Left colon (tissue), 1 donor: ENCODE measurements around a stretch of chr2.

DNA sequence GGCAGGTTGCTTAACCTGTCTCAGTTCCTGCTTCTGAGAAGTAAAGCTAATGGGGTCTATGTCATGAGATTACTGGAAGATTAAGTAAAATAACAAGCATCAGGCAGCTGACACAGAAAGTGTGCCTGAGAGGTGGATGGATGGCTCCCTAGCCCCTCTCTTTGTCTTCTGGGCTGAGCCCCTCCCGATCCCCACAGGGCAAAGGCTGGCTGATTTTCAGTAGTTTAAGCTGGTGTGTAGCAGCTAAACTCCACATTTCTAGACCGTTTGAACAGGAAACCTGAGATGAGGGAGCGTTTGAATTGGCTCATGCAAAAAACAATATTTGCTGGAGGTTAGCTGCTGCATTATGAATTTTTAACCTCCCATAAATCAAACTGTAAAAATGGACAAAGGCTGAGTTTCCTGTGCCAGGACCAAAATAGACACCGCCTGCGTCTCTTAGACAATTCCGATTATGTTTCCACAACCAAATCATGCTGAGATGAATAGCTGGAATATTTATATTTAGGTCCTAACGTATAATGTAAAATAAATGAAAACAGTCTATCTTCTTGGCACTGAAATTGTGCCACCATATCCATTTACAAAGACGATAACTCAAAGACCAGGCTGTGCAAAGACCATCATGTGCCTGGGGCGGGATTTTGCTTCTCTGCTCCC, 194.0 kb upstream of the ARL4C start:
- PRO-cap, result no peak

GRCh38 chr2:234770468-234771103, 181.2 kb upstream of the SH3BP4 start:
- PRO-cap, result no peak

GRCh38 chr2:234881637-234882250, 70.1 kb upstream of the SH3BP4 start:
- PRO-cap, result no peak

DNA sequence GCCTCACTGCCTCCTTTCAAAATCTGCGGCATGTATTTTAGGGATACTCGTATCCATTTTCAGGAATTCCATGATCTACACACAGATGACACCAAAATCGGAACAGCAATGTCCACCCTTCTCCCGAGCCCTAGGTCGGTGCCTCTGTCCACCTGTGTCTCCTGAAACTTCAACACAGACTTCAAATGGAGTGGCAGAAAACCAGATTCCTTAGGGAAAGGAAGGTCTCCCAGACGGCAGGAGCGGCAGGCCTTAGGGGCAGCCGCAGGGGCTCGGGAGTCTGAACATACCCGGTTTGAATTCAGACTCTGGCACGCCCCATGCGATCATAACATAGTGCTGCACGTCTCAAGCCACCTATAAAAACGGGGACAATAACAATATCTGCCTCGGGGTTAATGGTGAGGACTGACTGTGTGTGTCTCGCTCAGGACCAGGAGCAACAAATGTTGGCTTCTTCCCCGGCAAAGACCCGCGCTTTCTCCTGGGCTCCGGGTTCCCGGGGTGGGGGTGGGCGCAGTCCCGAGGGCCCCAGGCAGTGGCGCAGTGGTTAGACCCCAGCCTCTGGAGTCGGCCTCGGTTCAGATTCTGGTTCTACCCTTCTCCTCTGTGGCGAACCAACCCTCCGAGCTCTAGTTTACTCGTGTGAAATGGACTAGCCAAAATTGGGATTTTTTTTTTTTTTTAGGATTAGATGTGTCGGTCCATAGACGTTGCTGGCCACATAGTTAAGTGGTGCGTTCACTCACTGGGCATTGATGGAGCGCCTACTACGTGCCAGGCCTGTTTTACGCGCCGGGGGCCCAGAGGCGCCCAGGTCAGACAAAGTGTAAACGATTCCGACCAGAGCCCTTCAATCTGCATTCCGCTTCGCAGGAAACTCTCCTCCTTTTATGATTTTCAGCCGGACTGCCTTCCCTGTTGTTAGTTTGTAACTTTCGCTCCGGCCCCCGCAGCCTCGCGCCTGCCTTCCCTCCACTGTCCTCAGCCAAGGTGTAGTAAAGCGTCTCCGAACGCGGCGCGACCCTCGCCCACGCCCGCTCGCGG, 959 bp upstream of the SH3BP4 start:
- PRO-cap, result no peak

- PRO-cap, result no peak
These were observed 17.8 kb downstream of the SH3BP4 start for GRCh38 chr2:234969549-234970128.

DNA sequence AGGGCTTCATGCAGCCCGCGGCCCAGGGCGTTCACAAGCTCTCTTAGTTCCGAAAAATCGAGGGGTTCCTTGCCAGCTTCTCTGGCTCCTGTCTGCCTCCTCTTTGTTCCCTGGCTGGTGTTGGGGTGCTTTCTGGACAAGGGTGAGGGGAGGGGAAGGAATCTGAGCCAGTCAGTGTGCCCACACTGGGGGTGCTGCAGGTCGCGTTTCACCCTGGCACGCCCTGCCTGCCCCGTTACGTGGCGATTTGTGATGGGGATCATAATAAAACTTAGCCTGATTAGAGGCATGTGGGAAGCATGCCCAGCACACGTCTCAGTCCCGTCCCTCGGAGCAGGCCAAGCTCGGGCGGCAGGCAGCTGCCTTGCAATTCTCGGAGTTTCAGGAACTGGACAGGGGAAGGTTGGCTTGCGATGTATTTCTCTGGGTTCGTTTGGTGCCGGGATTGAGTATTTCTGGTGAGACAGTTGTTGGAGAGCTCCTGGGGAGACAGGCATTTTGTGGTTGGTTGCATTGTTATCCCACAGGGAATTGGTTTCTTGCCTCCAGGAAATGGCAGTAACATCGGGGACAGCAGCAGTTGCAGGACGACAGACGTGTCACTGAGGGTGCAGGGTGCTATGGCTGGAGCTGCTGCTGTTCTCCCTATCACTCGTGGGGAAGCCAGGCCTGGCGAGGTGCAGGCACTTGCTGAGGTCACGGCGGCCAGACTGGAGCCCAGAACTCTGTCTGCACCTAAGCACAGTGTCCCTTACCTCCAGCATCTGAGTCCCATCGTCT, 23.0 kb downstream of the SH3BP4 start:
- PRO-cap, result no peak

- PRO-cap, result unidirectional peak, plus-strand start at chr2:234977757
These were observed 25.8 kb downstream of the SH3BP4 start for GRCh38 chr2:234977681-234977947.

- PRO-cap, result no peak
These were observed 48.0 kb downstream of the SH3BP4 start for GRCh38 chr2:234999639-235000439.

- PRO-cap, result no peak
These were observed 75.8 kb downstream of the SH3BP4 start for GRCh38 chr2:235027323-235028264.

- PRO-cap, result no peak
These were observed 150.5 kb upstream of the AGAP1 start for GRCh38 chr2:235343381-235343723.

GRCh38 chr2:235641101-235641814, 147.4 kb downstream of the AGAP1 start:
- PRO-cap, result no peak

DNA sequence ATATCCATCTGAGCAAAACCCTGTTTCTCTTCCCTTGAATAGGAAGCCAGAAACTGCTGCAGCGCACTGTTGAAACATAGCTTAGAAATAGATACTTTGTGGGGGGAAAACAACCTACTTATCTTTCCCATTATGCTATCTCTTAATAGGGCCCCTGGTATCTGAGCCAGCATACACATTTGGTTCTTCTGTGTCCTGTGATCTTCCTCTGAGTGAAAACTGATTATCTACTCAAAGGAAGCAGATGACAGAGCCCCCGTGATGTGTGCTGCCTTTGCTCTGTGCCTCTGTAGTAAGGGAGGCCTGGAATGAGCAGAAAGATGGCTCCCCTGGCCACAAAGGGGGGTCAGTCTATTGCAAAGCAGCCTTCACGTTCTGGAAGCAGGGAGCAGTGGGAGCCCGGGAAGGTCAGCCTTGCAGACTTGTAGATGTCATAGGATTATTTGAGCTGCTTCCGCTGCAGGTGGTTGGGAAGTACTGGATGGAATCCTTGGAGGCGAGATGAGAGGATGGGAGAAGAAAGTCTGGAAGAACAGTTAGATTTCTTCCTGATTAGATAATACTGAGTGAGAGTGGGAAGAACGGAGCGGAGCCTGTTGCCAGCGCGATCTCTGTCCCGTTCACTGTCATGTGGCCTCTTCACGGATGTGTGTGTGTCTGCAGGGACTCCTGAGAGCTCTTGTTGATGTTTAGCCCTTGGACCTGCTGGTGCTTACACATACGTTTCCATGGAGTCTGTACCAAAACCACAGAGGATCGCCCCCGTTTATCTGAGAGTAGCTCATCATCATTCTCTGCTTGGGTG, 150.1 kb downstream of the AGAP1 start:
- PRO-cap, result no peak

DNA sequence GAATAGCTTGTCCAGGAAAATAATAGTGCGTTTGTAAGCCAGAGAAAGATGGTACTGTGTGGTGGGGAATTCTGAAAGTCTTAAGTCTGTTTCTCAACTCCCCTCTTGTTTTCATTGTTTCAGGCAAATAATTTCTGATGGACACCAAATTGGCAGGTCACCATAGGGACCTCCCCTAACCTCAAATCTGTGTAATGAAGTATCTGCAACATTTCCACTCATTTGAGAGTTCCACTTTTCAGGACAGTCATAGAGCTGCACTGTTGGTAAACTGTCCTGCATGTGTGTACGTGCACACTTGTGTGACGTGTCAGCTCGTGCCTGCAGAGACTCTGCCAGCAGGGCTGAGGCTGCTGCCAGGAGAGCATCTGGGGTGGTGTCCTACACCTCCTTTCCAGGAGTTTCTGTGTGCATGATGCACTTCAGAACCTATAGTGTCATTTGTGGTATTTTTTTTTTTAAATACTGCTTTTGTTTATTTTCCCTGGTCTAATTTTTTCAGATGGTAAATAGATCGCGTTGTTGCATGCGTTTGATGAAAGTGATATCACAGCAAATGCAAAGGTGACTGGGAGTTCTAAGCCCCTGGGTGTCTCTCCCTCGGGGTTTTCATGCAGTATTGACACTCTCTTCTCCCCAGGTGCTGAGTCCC, 195.8 kb downstream of the AGAP1 start:
- PRO-cap, result unidirectional peak, plus-strand start at position 359 of the sequence

GRCh38 chr2:236030495-236030884, 137.7 kb downstream of the GBX2 start:
- PRO-cap, result no peak

DNA sequence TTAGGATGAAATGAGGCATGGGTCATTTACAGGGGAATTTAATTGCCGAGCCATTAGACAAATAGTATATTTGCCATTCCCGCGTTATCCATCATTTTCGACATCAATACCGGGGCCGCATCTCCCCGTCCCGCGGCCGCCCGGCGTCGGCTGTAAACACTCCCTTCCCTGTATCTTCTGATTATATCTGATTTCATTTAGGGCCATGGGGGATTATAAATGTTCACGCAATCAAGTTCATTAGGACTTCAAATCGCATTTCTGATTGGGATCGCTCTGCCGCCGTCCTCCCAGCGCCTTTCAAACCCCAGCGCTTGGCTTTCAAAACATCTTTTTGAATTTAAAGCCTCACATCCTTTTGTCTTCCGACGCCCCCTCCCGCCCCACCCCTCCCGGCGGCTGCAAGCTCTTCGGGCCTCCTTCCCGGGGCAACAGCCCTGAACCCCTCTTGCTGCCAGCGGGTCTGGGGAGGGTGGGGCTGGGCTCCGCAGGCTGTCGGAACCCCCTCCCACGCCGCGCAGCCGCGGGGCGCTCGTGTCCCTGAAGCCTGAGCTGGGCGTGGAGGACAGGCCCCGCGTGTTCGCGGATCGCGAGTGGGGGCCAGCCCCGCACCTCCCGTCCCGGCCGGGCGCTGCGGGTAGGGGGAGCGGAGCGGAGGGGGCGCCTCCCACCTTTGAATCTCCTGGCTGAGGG, 11.1 kb upstream of the GBX2 start:
- PRO-cap, result no peak

DNA sequence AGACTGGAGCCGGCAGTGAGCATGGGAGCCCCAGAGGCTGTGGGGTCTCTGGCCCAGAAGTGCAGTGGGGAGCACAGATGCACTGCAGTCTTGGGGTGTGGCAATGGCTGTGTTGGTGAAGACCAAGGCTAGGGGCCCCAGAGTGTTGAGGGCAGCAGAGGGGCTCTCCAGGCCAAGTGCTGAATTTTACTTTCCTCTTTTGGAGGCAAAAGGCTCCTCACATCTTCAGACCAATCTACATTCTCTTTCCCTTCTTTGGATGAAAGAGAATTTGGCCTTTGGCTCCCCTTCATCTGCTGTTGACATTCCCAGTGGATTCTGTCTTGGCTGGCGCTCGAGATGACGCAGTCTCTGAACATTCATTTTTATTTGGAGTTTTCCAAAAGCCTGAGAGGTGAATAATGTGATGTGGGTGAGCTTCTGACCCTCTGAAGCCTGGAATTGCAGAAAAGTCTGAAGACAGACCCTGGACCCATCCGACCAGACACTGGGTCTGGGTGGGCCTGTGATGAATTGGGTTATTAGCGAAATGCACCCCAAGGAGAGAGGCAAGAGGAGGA, 70.2 kb upstream of the ASB18 start:
- PRO-cap, result no peak

DNA sequence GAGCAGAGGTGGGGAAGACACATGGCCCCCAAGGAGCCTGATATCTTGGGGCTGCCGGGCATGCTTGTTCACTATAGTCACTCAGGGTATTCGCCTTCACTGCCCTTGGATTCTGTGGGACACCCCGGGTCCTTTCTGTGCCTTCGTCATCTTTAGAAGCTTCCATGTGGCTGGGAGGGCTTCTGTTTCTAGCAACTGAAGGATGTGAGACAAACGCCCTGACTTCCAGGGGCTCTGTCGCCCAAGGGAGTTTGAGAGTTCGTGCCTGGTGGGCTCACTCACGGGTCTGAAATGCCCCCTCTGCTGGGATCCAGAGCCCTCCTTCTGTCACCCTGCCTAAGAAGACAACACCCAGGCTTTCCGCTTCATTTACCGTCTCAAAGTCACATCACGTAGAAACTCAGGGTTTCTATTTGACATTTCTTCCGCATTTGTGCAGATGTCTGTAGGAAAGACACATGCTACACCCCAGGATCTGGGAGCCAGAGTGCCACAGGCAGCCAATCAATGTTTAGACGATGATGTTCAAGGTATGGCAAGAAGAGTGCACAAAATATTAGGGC, 24.5 kb upstream of the ACKR3 start:
- PRO-cap, result no peak

DNA sequence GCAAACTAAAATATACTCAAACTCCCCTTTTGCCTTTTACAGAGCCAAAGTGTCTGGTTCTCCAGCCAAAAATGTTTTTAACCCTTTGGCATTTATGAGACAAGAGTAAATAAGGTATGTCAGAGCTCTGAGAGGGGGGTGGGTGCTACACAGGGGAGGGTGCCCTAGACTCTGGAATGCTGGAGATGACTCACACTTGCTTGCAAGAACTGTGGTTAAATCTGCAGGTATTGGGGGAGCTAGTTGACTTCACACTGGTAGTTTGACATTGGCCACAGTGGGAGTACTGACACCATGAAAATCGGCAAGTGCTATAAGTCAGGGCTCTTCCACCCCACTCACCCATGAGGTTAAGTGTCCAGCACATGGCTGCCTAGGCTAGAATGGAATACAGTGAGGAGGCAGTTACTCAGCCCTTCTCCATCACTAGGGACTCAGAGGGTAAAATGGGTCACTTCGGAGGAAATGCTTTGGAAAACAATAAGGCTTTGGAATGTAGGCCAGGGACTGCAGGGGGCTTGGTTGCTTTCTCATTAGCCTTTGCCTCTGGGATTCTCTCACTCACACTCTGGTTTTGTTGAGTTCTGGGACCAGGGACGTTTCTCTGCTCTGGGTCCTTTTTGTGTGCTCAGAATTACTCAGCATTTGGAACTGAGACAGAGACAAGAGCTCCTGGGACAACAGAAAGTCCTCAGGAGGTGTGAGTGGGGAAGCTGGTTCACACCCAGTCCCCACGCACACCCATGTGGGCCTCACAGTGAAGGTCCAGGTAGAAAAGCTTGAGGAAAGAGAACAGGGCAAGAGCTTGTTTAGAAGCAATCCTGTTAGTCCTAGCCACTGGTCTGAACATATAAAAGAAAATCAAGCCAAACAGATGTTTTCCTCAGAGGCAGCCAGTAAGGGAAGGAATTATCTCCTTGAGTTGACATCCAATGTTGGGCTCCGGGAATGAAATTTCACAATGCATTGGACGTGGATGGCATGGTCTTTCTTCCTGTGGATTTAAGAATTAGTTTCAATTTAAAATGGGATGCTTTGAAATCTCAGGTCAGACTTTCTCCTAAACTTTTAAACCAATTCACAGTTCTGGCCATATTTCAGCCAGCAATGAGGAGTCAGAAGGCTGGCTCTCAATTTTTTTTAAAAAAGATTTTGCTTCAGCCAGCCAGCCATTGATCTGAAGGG, 91.8 kb downstream of the ACKR3 start:
- PRO-cap, result unidirectional peak, plus-strand start at position 536 of the sequence

GRCh38 chr2:236715670-236716029, 146.0 kb downstream of the ACKR3 start:
- PRO-cap, result no peak

GRCh38 chr2:236718993-236719796, 149.6 kb downstream of the ACKR3 start:
- PRO-cap, result no peak